SK-MEL-5 (cell line): ENCODE results near the gene PTPRG.

DNA sequence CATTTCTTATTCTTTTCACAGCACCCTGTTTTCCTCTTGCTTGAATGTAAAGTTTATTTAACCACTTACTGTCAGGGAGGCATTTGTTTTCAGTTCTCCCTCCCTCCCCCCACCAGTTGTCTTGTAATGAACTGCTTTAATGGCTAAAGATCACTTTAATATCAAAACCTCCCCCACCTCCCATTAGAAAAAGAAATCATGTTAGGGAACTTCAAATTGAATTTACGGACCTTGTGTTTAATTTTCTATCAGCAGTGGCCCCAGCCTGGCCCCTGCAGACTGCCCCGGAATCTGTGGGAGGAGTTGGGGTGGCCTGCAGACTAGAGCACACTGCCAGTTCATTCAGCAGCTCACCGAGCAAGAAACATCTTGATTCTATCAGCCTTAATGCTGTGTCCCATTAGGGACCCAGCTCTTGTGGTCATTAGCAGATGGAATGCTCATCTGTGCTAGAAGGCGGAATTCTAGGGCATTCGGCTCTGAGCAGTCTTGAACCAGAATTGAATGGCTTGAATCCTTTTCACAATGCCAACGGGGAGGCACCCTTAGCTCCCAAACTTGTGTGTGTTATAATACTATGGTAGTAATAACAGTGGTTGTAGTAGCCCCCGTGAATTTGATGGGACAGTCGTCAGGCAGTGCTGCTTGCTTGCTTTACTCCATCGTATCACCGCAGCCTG lies 54.3 kb downstream of the FLNB start:
RAMPAGE:
- cytosol, long total RNA, result no peak
- long total RNA, result no peak
- nucleus, long total RNA, result no peak

DNA sequence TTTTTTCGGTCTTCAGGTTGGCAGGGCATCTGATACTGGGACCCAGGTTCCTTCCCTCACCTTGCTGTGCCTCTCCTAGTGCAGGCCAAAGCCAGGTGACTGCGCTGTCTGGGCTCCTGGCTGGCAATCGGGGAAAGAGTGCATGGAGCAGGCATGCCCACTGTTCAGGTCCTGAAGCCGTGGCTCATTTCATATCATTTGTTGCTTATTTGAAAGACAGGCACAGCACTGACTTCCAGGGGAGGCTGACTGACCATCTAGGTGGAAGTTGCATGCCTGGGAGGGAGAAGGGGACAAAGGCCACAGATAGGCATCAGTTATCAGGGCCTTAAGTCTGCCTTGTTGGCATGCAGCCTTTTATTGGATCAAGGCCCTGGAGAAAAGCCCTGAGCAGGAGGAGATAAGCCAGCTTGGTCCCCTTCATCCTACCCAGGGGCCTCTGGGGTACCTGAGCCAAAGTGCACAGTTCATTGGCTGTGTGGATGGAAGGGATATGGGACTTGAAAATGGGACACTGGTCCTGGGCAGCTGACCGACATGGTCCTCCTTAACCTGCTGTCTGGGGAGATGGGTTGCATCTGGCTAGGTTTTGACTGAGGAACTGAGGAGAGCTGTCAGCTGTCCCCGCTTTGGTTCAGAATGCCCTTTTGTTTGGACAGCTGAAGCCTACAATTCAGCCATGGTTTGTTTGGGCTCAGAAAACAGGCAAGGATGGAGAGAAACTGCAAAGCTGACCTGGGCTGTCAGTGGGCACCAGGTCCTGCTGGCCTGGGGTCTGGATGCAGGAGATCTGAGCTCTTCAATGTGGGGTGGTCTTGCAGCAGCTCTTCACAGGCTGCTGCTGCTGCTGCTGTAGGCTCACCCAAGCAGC lies 59.9 kb downstream of the FLNB start:
RAMPAGE:
- cytosol, long total RNA, result no peak
- long total RNA, result no peak
- nucleus, long total RNA, result no peak

DNA sequence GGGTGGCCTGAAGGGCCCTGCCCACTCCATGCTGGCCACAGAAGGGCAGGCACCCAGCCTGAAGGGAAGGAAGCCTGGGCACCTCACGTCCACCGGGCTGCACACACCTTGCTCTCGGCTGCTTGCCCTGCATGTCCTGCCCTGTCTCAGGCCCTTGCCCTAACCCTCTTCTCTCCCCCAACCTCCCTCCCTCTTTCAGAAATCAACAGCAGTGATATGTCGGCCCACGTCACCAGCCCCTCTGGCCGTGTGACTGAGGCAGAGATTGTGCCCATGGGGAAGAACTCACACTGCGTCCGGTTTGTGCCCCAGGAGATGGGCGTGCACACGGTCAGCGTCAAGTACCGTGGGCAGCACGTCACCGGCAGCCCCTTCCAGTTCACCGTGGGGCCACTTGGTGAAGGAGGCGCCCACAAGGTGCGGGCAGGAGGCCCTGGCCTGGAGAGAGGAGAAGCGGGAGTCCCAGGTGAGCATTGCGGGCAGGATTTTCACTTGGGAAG lies 57.5 kb downstream of the DNASE1L3 start:
RAMPAGE:
- cytosol, long total RNA, result no peak
- long total RNA, result no peak
- nucleus, long total RNA, result no peak

DNA sequence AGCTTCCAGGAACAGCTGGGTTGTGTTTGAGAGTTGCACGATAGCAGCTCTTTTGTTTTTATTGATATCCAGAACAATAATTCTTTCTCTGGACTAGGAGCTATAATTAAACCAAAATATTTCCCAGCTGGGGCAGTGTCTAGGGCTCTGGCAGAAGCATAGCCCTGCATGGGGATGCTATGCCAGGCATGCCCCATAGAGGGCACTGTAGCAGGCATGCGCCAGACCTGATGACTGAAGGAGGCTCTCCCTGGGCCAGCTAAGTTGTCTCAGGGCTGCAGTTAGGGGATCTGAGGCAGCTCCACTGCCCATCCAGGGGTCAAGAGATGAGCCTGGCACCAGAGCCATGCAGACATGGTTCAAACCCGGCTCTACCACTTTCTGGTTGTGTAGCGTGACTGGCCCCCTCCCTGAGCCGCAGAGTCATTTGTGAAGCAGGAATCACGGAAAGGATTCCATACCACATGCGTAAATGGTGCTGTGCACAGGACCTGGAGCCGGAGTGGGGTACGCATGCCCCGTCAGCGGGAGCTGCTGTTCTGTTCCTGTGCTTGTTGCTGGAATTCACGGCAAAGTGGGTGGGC lies 43.3 kb downstream of the DNASE1L3 start:
RAMPAGE:
- cytosol, long total RNA, result no peak
- long total RNA, result no peak
- nucleus, long total RNA, result no peak

GRCh38 chr3:58174049-58174684 lies 36.6 kb downstream of the DNASE1L3 start:
RAMPAGE:
- cytosol, long total RNA, result no peak
- long total RNA, result no peak
- nucleus, long total RNA, result no peak

DNA sequence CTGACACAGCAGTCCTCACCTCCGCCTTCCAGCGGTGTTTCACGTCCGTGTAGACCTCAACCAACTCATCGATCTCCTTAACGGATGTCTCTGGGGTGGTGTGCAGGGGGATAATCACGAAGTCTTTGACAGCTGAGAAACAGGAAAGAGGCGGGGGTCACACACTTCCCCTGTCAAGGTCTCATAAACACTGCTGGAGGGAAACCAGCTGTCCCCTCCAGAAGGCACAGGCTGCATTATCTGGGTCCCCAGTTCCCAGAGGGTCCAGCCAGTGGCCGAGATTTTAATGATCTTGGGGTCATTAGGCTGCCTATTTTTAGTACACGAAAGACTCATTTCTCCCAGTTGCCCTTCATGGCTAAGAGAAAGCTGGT lies 9.8 kb downstream of the DNASE1L3 start:
RAMPAGE:
- cytosol, long total RNA, result no peak
- long total RNA, result no peak
- nucleus, long total RNA, result no peak

RAMPAGE:
- cytosol, long total RNA, result no peak
- long total RNA, result no peak
- nucleus, long total RNA, result no peak
These were observed 19.3 kb downstream of the PXK start for GRCh38 chr3:58351948-58352445.

DNA sequence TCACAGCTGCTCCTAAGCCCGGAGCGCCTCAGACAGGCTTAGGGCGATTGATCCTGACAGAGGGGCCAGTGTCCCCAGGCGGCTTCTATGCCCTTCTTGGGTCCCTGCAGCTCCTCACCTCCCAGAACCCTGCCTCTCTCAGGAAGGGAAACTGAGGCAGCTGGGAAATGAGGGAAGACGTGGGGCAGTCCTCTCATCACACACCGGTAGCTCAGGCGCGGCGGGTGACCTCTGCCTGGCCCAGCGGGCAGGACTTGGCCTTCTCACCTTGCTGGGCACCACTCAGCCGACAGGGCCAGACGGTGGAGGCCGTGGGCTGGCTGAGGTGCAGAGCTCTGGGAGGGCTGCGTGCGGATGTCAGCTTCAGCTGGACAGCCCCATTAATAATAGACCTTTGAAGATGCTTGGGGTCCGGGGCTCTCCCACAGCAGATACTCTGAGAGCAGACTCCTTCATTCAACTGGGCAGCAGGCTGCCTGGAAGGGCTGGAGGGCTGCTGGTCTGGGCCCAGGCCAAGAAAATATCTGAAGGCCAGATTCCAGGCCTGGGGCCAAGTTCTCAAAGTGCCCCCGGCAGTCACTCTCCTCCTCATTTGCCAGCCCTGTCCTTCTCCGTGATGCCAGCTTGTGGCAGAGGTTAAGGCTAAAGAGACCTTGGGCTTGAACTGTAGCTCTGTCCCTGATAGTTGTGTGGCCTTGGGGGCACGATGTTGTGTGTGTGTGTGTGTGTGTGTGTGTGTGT lies 39.3 kb downstream of the FAM3D start:
RAMPAGE:
- cytosol, long total RNA, result no peak
- long total RNA, result no peak
- nucleus, long total RNA, result no peak

RAMPAGE:
- cytosol, long total RNA, result no peak
- long total RNA, result no peak
- nucleus, long total RNA, result no peak
These were observed 16.4 kb upstream of the FAM3D start for GRCh38 chr3:58682836-58683446.

DNA sequence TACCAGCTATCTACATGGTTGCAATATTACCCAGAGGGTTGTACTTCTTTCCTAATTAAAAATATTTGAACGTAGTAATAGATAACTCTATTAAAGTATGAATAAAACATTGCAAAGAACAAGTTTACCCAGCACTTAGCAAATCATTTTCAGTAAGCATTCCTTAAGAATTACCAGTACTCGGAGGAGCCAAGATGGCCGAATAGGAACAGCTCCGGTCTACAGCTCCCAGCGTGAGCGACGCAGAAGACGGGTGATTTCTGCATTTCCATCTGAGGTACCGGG lies 175.3 kb upstream of the FAM3D start:
RAMPAGE:
- cytosol, long total RNA, result no peak
- long total RNA, result no peak
- nucleus, long total RNA, result no peak

DNA sequence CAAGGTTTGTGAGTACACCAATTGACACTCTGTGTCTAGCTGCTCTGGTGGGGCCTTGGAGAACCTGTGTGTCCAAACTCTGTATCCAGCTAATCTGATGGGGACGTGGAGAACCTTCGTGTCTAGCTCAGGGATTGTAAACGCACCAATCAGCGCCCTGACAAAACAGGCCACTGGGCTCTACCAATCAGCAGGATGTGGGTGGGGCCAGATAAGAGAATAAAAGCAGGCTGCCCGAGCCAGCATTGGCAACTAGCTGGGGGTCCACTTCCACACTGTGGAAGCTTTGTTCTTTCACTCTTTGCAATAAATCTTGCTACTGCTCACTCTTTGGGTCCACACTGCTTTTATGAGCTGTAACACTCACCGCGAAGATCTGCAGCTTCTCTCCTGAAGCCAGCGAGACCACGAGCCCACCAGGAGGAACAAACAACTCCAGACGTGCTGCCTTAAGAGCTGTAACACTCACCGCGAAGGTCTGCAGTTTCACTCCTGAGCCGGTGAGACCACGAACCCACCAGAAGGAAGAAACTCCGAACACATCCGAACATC lies 1.7 kb upstream of the CFAP20DC start:
RAMPAGE:
- cytosol, long total RNA, result no peak
- long total RNA, result no peak
- nucleus, long total RNA, result no peak

DNA sequence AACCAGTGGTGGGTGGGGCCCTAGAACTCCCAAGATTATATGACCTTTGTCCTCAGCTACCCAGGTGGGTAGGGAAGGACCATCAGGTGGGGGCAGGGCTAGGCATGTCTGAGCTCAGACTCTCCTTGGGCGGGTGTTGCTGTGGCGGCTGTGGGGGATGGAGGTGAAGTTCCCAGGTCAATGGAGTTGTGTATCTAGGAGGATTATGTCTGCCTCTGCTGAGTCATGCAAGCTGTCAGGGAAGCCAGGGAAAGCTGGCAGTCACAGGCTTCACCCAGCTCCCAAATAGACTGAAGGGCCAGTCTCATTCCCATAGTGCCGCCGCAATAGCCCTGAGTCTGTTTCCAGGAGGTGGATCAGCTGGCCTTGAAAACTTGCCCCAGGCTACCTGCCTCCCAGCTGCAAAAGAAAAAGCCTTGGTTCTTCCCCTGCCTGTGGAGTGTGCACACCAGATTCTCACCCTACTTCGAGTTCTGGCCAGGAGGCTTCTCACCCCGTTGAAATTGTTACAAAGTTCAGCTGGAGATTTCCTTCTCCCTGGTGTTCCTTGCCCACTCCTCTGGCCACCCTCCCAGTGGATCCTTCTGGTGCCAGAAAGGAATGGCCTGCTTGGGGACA lies 139.8 kb upstream of the CFAP20DC start:
RAMPAGE:
- cytosol, long total RNA, result no peak
- long total RNA, result no peak
- nucleus, long total RNA, result no peak

RAMPAGE:
- cytosol, long total RNA, result no peak
- long total RNA, result no peak
- nucleus, long total RNA, result no peak
These were observed 1029.2 kb upstream of the CFAP20DC start for GRCh38 chr3:60078988-60079544.

DNA sequence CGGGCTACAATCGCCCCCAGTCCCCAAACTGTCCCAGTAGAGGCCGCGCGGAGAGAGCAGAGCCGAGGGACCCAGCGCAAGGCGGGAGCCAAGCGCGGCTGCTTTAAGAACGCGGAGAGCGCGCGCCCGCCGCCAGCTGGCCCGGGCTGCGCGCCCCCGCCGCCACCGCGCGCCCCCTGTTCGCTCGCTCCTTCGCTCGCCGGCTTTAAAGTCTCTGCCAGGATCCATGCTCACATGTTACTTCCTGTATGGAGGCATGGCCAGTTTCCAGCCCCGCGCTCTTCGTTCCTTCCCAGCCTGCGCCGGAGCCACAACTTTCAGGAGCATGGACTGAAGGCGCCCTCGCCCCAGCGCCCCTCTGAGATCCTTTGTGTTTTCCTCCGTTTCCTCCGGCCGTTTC lies at the start of gene PTPRG:
PTPRG (plus strand) TSS at position 235 of the 400 bp plus-strand sequence.
RAMPAGE:
- cytosol, long total RNA, result no peak
- long total RNA, result no peak
- nucleus, long total RNA, result no peak

DNA sequence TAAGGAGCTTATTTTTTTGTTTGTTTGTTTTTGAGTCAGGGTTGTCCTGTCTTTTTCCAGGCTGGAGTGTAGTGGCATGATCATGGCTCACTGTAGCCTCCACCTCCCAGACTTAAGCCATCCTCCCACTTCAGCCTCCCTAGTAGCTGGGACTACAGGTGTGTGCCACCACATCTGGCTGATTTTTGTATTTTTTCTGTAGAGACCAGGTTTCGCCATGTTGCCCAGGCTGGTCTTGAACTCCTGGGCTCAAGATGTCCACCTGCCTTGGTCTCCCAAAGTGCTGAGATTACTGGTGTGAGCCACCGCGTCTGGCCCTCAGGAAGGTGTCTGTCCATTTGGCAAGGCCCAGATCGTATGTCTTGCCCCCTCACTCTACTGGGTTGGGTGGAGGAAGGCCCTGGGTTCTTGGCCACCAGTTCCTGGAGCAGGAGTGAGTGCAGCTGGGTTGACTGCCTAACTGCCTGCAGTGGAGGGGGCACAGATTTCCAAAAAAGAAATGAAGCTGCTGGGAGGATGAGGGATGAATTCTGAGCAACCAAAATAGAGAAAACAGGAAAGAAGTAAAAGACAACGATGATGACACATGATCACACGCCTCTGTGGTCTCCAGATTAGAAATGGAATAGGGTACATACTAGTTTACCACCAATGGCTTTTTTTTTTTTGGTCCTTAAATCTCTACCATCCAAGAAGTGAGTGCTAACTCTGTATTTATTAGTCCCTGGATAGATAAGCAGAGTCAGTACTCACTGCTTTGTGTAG lies 154.0 kb downstream of the PTPRG start:
RAMPAGE:
- cytosol, long total RNA, result no peak
- long total RNA, result no peak
- nucleus, long total RNA, result no peak

GRCh38 chr3:61805153-61805848 lies 243.9 kb downstream of the PTPRG start:
RAMPAGE:
- cytosol, long total RNA, result no peak
- long total RNA, result no peak
- nucleus, long total RNA, result no peak

DNA sequence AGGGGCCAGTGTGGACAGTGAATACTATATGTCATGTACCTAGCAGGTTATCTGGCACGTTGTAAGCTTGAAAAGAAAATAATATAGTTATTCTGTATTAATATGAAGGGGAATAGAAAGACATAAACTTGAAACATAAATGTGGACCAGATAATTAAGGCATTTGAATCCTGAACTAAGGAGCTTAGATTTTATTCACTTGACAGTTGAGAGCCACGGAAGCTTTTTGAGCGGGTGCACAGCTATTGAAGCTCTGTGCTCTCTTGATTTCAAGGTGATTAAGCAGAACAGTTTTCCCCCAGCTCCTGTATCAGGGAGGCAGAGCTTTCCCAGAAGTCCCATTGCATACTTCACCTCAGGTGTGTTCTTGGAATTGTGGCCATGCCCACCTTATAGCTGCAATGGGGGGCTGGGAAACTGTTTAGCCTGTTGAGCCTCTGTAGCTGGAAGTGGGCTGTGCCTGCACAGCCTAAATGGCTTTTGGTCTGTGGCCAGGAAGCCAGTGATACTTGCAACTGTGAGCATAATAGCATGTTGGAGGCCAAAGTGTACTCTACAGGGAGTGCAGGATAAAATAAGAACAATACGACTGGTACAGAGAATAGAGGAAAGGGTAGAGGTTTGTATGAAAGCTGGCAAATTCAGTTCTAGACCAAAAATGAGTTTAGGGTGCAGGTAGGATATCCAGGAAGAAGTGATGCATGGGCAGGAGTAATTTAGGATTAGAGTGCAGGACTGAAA lies 248.4 kb downstream of the PTPRG start:
RAMPAGE:
- cytosol, long total RNA, result no peak
- long total RNA, result no peak
- nucleus, long total RNA, result no peak

RAMPAGE:
- cytosol, long total RNA, result no peak
- long total RNA, result no peak
- nucleus, long total RNA, result no peak
These were observed 256.4 kb downstream of the PTPRG start for GRCh38 chr3:61817631-61818344.

GRCh38 chr3:62096964-62097545 lies 221.8 kb upstream of the C3orf14 start:
RAMPAGE:
- cytosol, long total RNA, result no peak
- long total RNA, result no peak
- nucleus, long total RNA, result no peak

DNA sequence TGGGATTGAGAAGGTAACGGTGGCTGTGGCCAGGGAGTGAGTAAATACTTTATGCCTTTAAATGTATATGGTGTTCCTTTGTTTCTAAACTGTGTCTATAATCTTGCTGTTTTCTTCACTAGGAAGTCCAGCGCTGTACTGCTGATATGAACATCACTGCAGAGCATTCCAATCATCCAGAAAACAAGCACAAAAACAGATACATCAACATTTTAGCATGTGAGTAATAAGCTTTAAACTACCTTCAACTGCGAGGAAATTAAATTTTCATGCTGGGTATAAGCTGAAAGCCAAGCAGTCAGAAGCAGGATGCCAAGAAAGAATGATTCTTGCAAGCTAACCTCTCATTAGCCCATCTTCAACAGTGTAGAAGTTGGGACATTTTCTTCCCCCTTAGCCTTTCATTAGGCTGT lies 56.1 kb upstream of the C3orf14 start:
RAMPAGE:
- cytosol, long total RNA, result no peak
- long total RNA, result no peak
- nucleus, long total RNA, result no peak